Caco-2 (cell line): ENCODE data around the genes ZNF879 and ADAMTS2.

- PRO-cap = no peak
- RRBS = 100% methylated on average over 2 of the region's 16 CpGs
These were observed 8.2 kb downstream of the PHYKPL start for GRCh38 chr5:178224384-178224753.

DNA sequence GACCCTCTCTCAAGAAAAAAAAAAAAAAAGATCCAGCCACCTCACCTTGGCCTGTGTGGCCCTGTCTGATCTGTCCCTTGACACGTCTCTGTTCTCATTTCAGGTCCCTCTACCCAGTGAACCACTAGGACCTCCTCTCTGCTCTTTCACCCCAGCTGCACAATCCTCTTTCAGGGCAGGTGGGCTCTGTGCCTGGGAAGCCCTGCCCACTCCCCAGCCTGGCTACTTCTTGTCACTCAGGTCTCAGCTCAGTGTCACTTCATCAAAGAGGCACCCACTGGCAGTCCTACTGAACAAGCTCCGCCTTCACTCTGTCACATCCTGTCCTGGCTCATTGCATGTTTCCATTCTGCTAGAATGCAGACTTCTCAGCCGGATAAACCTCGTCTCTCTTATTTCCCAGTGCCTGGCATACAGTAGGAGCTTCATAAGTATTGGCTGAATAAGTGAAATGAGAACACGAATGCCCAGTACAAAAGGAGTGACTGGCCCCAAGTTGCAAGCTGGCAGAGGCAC lies 98.1 kb upstream of the PHYKPL start:
- PRO-cap = no peak
- RRBS = no CpG with 5 or more reads among the region's 5 CpGs

DNA sequence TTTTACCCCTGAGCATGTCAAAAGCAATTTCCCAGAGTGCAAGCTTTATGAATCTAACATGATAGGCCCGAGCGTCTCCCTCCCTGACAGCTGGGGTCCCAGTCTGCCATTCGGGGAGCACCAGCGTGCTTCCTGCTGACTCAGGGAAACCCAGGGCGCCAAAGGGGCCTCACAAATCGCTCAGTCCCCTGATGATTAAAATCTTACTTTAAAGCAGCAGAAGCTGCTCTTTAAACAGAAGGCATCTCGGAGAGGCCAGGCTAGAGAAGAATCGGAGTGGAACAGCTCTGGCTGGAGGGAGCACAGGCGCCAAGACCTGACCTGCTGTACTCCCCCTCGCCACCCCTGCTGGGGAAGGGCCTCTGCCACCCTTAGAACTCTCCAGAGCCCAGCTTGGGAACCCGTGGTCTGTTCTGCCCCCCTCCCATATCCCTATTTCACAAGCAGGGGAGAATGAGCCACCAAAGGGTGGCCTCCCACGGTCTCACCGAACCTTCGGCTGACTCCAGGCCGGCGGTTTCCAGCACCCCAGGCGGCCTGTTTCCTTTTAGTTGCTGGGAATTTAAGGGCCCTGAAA lies 147.7 kb downstream of the COL23A1 start:
- PRO-cap = no peak
- RRBS = no CpG with 5 or more reads among the region's 17 CpGs

DNA sequence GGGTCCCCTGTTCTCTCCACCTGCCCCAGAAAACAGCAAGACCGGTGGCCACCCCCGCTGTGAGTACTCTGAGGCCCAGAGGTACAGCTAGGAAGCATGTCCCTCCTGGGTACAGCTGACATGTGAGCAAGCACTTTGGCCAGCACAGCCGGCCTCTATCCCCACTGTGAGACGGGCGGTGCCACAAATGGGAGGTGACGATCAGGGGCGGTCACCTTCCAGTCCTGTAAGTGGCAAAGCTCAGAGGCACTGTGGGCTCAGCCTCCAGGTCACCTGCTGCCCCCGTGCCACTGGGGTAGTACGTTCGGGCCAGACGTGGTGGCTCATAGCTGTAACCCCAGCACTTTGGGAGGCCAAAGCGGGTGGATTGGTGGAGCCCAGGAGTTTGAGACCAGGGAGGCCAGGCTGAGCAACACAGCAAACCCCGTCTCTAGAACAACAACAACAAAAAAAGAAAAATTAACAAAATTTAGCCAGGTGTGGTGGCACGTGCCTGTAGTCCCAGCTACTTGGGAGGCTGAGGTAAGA lies 45.7 kb downstream of the COL23A1 start:
- PRO-cap = no peak
- RRBS = 62% methylated on average over 3 of the region's 14 CpGs

DNA sequence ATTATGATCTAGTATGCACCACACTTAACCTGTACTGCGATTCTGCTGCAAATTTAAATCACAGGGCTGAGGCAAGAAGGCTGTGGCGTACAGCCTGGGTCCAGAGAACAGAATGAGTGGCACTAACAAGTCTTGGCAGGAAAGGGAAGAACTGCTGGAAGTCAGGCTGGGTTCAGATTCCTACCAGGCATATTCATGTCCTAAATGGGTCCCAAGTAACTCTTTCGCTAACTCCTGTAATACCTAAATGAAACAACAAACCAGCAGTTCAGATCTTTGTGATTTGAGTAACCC lies 853 bp upstream of the COL23A1 start:
- PRO-cap = no peak
- RRBS = no CpG with 5 or more reads among the region's 3 CpGs

DNA sequence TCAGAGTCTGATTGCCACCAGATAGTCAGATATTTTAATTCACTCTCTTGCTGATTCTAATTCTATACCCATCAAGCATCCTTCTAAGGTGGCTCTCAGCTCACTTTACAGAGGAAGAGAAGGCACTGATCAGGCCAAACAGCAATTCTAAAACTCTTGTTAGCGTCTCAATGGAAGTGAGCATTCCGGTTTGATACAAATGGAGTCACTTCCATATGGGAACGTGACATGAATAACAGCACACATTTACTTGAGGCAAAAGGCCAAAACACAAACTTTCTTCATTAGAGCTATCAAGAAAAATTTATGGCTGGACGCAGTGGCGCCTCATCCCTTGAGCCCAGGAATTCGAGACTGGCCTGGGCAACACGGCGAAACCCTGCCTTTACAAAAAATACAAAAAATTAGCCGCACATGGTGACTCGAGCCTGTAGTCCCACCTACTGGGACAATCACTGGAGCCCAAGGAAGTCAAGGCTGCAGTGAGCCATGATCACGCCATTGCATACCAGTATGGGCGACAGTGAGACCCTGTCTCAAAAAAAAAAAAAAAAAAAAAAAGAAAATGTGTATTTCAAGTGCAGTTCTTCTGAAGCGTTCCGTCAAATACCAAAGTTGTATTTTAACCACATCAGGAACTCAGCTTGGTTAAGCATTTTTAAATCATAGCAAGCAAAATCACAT lies 1.8 kb downstream of the CLK4 start:
- PRO-cap = no peak
- RRBS = no CpG with 5 or more reads among the region's 14 CpGs

DNA sequence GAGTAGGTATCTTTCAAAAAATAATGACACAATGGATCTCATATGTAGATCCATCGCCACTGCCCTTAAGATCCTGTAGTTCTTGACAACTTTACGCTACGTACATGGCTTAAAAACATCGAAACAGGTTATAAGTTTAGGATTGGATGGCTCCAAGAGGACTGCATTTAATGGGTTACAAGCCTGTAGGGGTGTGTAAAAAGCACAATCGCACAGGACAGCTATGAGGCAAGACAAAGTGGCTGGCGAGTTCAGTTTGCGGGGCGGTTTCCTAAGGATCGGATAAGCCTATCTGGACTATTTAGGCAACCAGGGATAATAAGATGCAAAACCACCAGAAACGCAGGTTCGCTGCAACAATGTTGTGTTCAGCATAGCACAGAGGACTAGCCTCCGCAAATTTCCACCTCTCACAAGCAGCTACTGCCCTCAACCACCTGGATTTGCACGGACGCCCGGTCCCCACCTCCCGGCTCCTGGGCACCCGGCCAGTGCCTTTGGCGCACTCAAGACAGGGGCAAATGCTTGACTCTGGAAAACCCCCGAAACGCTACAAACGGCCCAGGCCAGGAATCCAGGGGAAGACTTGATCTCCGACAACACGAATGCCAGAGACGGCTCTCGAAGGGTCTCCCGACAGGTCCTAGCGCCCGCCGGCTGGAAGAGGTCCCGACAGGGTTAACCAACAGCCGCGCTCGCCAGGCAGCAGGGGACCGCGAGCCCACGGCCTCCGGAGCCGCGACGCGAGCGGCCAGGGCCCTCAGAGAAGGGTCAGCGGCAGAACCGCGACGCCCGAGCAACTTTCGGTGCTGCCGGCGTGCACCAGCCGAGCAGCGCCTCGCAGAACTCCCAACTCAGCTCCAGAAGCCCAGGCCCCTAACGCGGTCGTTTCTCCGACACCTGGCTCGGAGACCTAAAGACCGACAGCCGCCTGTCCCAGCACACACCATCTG lies 590 bp downstream of the CLK4 start:
- PRO-cap = bidirectional peak, plus-strand start at position 254 of the sequence, minus-strand start at position 126 of the sequence; bidirectional peak, plus-strand start at position 649 of the sequence, minus-strand start at position 499 of the sequence
- RRBS = 2% methylated on average over 17 of the region's 60 CpGs

- PRO-cap = no peak
- RRBS = no CpG with 5 or more reads among the region's 2 CpGs
These were observed 9.6 kb upstream of the ZFP2 start for GRCh38 chr5:178885711-178886869.

- PRO-cap = no peak
- RRBS = 85% methylated on average over 13 of the region's 23 CpGs
These were observed 142 bp downstream of the GRM6 start for GRCh38 chr5:178995047-178995309.

- PRO-cap = bidirectional peak, plus-strand start at chr5:179023804, minus-strand start at chr5:179023669; bidirectional peak, plus-strand start at chr5:179024122, minus-strand start at chr5:179024035
- RRBS = 10% methylated on average over 42 of the region's 88 CpGs
These were observed at the start of gene ZNF879 for GRCh38 chr5:179023379-179024352. Gene ZNF879, plus strand, starts transcription at chr5:179023804.

- PRO-cap = no peak
- RRBS = no CpG with 5 or more reads among the region's 11 CpGs
These were observed 86.0 kb downstream of the ZNF354C start for GRCh38 chr5:179145999-179146745.

DNA sequence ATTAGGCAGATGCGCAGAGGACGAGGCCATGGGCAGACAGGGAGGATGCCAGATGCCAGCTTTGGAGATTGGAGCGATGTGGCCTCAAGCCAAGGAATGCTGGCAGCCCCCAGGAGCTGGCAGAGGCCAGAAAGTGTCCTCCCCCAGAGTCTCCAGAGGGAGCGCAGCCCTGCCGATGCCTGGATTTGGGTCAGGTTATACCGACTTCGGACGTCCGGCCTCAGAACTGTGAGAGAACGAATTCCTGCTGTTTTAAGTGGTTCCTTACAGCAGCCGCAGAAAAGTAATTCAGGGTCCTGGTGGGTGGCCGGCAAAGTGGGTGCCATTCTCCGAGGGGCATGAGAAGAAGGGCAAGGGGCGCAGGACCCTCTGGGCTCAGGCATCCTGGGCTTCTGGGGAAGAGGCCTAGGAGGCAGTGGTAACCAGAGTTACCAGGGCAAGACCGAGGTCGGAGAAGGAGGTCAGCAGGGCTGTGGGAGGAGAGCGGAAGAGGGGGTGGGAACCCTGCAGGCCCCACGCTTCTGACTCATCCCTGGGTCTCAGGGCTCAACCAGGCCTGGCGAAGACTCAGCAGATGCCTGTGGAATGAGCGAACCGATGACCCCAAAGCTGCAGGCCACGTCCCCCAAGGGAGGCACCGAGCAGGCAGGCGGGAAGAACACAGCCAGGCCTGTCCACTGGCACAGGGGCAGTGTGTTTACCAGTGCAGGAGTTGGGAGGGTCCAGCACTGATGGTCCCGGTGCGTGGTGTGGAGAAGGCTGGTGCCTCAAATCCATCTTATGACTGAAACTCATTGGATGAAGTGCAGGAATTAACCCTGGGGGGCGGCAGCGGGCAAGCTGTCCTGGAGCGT lies 69.5 kb downstream of the ADAMTS2 start:
- PRO-cap = no peak
- RRBS = 90% methylated on average over 4 of the region's 29 CpGs

DNA sequence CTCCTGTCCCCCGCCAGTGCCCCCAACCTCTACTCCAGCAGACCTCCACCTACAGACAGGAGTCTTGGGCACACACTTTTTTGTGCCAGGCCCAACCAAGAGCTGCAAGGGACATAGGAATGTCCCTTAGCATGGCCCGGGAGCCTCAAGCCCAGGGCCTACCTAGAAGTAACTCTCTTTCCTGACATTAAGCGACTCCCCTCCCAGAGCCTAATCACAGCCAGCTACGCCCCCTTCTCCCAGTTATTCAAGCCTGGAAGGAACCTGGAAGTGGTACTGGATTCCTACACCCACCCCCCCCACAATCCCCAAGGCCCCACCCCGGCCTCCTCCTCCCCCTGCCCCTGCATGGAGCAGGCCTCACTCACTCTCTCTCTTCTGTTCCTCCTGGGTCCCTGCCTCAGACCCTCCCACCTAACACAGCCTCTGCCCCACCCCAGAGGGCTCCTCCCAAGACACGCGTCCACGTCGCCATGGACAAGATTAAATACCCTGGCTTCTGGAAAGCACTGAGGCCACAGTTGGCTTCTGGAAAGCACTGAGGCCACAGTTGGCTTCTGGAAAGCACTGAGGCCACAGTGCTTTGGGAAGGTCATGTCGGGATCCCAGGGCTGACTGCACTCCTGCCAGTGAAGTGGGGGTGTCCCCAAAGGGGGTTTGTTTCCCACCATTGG lies 30.4 kb downstream of the ADAMTS2 start:
- PRO-cap = no peak
- RRBS = no CpG with 5 or more reads among the region's 10 CpGs

DNA sequence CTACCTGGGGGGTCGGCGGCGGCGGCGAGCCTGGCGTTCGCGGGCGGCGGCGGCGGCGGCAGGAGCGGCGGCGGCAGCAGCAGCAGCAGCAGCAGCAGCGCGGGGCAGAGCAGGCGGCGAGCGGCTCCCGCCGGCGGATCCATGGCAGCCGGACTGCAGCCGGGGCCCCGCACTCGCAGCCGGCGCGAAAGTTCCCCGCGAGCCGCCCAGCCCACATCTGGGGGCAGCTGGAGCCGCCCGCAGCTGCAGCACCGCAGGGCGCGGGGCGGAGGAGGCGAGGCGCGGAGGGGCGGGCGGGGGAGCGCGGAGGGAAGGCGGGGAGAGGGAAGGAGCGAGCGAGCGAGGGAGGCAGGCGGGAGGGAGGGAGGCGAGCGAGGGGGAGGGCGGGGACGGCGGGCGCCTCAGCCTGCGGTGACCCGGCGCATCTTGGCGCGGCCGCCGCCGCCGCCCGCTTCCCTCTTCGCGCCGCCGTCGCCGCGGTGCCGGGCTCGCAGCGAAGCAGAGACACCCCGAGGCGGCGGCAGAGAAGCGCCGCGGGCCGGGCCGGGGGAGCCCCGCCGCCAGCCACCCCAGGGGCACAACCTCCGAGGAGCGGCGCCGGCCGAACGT lies at the start of gene ADAMTS2:
ADAMTS2 (minus strand) TSS at position 276 of the 609 bp plus-strand sequence.
- PRO-cap = no peak
- RRBS = 15% methylated on average over 33 of the region's 94 CpGs

- PRO-cap = unidirectional peak, minus-strand start at chr5:179634784
- RRBS = no CpG with 5 or more reads among the region's 11 CpGs
These were observed 11.1 kb upstream of the HNRNPH1 start for GRCh38 chr5:179634672-179634927.

- PRO-cap = no peak
- RRBS = no CpG with 5 or more reads among the region's 45 CpGs
These were observed 22.9 kb downstream of the CBY3 start for GRCh38 chr5:179657897-179658418.

- PRO-cap = unidirectional peak, minus-strand start at chr5:179658687
- RRBS = no CpG with 5 or more reads among the region's 12 CpGs
These were observed 22.4 kb downstream of the CBY3 start for GRCh38 chr5:179658439-179658857.

DNA sequence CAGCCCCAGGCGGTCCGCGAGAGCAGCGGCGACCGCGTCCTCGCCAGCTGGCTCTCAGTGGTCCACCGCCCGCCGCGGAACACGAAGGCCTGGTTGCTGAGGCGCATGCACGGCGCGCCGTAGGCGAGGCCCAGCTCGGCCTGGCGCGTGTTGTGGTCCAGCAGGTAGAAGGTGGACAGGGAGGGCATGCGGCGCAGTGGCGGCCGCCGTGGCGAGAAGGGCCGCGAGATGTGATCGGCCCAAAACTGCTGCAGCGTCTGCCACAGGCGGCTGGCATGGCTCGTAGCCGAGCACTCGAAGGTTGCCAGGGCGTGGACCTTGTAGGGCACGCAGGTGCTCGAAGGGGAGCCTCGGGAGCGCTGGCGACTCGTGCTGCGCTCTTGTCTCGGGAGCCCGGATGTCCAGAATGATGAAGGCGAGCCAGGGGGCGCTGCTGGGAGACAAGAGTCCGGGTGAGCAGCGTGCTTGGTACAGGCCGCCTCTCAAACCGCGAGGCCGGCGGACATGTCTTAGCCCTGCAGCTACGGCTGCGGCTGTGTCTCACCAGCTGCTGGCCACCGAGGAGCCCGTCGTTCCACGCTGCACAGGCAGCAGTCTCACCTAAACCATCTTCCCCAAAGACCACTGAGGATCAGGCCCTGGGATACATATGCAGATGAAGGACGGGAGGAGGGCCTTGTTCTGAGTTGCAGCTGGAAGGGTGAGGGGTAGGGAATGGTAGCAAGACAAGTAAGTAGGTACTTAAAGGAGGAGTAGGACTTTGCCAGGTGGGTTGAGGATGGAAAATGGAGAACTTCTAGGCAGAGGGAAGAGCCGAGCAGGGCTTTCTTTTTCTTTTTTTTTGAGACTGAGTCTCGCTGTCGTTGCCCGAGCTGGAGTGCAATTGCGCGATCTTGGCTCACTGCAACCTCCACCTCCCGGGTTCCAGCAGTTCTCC lies 1.7 kb downstream of the CBY3 start:
- PRO-cap = bidirectional peak, plus-strand start at position 167 of the sequence, minus-strand start at position 56 of the sequence; bidirectional peak, plus-strand start at position 276 of the sequence, minus-strand start at position 261 of the sequence; bidirectional peak, plus-strand start at position 485 of the sequence, minus-strand start at position 408 of the sequence
- RRBS = 5% methylated on average over 9 of the region's 69 CpGs

DNA sequence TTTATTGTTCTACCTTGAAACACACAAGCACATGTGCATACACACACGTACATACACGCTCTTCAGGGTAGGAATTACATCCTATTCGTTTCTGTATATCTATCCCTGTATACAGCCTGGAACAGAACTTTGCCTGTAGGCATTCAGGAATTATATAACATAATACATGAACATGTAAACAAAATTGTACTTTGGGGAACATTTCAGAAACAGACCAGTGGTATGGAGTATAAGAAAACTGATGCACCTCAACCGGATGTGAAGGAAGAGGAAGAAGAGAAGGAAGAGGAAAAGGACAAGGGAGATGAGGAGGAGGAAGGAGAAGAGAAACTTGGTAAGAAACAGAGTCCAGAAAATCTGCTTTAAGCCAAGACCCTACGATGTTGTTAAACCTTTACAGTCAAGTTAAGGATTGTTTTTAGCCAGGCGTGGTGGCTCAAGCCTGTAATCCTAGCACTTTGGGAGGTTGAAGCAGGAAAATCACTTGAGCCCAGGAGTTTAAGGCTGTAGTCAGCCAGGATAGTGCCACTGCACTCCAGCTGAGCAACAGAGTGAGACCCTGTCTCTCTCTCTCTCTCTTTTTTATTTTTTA lies 8.1 kb upstream of the MAML1 start:
- PRO-cap = no peak
- RRBS = no CpG with 5 or more reads among the region's 6 CpGs

- PRO-cap = no peak
- RRBS = no CpG with 5 or more reads among the region's 1 CpG
These were observed 4.1 kb upstream of the MAML1 start for GRCh38 chr5:179728402-179729021.